Ureter (tissue), 1 donor: ENCODE measurements around a stretch of chr3.

- PRO-cap: no peak
Measured at GRCh38 chr3:107117979-107118683, 259.1 kb upstream of the CCDC54 start.

DNA sequence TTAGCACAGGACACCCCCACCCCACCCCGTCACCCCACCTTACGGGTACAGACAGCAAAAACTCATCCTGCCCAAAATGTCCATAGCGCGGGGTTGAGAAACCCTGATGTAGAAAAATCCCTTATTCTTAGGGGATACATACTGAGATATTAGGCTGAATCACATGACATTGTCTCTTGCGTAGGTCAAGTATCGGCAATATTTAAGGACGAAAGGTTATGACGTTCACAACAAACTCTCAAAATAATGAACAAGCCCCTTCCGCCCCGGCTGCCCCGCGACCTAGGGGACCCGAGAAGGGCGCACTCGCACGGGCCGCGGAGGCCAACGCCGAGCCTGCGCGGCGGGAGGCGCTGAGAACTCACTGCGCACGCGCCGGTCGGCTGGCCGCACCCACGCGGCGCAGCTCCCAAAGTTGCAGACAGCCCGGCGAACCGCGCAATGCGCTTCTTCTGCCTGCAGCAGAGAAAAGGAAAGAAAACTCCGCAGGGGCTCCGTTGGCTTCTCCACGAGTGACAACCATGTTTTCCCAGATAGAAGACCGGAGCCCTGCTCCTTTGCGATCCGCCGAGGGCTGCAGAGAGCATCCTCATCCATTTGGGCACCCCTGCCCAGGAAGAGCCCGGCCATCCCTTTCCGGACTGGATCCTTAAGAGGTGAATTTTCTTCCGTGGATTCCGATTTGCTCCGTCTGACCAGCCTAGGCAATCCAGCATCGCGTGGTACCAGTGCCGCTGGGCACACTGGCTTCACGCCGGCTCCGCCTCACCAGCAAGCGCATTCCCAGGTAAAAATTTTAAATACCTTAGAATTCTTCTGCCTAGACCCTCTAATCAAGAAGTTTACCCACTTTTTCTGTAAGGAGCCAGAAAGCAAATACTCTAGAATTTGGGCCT lies 136.7 kb upstream of the CCDC54 start:
- PRO-cap: bidirectional peak, plus-strand start at position 412 of the sequence, minus-strand start at position 329 of the sequence

DNA sequence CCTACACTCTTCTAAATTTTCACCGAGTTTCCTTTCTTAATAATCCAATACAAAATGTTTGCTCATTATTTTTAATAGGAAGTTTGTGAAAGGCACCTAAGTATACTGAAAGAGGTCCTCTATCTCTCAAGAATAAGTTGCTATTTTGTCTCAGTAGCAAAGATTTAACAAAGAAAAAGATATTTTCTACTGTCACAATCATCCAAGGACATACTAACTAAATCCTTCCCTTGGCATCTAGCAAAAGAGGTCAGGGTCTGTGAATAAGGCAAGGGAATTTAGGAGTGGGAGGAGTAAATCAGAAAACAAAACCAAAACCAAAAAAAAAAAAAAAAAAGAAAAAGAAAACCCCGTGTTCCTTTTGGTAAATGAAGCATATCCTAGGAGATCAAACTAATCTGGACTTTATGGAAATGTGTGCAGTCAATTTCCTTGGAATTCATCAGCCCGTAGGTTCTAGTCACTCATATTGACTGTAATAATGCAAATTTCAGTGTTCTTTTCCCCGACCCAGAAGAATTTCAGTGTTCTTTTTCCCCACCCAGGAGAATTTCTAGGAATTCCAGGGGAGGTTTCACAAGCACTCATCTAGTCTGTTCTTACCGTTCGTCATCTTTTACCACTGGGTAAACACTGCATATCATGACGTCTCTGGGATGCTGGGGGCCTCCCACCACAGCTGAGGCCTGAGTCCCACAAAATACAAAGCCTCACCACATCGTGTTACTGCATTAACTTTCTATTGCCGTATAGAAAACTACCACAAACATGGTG lies 113.9 kb upstream of the CCDC54 start:
- PRO-cap: no peak

DNA sequence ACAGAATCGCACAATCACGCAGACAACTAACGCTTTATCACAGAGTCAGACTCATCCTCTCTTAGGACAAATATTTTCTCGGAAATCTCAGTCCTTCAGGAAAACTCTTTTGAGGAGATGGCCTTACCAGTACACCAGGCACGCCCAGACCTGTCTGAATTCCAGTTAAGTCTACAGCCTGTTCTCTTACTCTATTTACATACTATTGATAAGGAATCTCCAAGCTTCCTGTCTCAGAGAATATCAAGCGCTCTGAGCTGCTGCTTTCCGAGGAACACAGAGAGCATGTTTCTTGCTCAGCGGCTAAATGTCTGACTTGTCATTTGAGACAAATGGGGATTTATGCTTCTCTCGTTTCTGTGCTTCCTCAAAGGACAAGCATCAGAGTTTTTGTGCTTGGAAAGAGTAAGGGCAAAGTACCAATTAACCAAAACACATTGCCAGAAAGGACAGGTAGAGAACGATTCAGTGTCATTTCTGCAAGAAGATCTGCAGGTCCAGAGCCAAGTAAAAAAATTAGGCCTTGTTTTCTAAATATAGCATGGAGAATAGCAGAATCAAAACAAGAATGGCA lies 112.3 kb upstream of the CCDC54 start:
- PRO-cap: no peak

GRCh38 chr3:107429770-107430285 lies 52.6 kb downstream of the CCDC54 start:
- PRO-cap: no peak

DNA sequence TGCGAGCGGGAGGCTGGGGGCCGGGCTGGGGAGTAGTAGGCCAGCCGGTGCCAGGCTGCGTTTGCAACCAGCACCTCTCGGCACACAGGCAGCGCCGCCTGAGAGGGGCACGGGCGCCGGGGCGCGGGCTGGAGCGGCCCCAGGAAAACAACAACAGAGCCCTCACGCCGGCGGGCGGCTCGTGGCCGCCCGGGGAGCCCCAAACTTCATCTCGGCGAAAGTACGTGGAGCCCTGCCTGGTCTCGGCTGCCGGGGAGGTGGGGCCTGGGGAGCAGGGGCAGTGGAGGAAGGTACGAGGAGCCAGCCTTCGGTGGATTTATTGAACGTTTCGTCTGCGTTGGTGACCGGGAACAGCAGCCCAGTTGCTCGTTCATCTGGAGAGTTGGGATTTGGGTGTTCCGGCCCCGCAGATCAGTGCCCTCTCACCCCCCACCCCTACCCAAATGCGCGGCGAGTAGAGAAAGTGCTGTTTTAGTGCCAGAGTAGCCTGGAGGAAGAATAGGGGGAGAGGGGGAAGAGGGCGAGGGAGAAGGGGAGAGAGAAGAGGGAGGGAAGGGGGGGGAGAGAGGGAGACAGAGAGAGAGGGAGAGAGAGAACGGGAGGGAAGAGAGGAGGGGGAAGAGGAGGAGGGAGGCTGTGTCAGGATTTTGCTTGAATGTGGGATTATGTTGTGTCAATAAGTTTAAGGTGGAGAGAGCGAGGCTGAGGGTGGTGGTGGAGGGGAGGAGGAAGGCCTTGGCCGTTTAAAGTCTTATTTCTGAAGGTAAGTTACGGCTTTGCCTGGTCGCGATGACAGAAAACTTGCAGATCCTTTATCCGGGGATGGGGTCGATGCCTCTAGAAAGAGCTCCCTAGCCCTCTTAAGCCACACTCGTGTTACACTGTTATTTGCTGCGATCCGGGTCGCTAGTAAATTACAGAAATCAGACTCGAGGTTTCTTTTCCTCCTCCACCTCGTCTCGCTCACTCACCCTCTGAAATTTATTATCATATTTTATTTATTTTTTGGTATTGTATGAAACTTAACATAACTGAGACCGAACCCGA lies 993 bp downstream of the BBX start:
- PRO-cap: unidirectional peak, minus-strand start at position 213 of the sequence; bidirectional peak, plus-strand start at position 605 of the sequence, minus-strand start at position 259 of the sequence

DNA sequence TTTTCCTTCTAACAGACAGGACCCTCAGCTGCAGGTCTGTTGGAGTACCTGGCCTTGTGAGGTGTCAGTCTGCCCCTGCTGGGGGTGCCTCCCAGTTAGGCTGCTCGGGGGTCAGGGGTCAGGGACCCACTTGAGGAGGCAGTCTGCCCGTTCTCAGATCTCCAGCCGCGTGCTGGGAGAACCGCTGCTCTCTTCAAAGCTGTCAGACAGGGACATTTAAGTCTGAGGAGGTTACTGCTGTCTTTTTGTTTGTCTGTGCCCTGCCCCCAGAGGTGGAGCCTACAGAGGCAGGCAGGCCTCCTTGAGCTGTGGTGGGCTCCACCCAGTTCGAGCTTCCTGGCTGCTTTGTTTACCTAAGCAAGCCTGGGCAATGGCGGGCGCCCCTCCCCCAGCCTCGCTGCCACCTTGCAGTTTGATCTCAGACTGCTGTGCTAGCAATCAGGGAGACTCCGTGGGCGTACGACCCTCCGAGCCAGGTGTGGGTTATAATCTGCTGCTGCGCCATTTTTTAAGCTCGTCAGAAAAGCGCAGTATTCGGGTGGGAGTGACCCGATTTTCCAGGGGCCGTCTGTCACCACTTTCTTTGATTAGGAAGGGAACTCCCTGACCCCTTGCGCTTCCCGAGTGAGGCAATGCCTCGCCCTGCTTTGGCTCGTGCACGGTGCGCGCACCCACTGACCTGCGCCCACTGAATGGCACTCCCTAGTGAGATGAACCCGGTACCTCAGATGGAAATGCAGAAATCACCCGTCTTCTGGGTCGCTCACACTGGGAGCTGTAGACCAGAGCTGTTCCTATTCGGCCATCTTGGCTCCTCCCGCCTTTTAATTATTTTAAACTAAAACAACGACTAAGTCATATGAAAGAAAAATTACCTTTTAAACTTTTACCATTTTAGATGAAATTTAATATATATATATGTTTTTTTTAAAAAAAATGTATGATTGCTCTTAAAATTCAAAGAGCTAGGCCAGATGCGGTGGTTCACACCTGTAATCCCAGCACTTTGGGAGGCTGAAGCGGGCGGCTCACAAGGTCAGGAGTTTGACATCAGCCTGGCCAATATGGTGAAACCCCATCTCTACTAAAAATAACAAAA lies 175.0 kb downstream of the BBX start:
- PRO-cap: no peak

DNA sequence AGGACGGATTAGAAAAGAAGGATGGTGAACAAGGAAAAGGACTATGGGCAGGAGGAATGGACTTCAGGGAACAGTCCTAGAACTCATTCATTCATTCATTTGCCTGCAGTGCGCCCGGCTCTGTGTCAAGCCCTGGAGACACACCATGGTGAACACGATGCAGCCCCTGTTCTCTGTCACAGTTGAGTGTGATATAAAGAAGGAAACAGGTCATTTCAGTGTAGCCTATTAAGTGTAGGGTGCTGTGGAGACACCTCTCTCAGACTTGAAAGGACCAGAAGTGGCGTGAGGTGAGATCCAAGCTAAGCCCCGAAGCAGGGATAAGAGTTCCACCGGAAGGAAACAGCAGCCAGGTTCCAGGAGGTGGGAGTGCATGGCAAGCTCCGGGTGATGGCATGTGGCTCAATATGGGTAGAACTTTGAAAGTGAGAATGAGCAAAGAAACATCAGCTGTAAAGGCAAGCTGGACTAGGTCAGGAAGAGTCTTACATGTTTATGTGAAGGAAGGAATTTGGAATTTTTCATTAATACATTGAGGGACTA lies 176.2 kb downstream of the BBX start:
- PRO-cap: no peak

DNA sequence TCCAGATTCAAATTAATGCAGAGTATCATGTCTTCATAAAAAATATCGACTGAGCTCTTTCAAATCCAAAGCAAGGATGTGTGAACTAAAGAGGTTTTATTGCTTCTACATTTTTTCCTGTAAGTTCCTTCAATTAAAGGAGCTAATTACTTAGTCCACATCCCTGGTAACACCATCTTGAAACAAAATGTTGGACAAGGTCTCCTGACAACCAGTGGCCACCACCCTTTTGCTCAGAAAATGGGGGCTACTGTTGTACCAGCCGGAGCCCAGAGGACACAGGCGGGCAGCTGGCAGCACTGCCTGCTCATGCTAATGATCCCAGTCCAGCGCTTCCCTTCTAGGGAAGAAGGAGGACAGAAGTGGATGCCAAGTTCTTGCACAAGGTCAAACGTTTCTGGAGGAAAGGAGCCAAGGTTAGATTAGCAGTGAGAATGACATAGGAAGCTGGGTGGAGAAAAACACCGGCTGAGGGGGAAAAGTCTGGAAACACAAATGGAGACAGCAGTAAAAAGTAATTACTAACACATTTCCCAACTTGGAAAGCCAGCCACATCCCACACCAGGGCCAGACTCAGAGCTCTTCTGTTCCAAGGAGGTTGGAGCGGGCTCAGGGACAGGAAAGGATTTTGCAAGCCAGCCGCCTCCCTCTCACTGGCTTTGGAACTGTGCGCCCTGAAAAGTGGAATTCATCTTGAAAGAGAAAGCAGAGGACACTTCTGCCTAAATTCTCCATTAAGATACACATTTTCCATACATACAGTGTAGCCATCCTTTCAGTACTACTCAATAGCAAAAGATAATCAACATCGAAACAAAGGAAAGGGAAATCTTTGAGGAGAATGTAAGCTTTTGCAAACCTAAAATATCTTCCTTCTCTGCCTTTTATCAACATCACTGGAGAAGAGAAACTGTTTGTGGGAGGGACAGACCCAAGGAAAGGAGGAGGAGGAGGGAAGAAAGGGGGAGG lies 133.8 kb downstream of the CD47 start:
- PRO-cap: no peak

- PRO-cap: no peak
Measured at GRCh38 chr3:108006975-108007360, 83.9 kb downstream of the CD47 start.

DNA sequence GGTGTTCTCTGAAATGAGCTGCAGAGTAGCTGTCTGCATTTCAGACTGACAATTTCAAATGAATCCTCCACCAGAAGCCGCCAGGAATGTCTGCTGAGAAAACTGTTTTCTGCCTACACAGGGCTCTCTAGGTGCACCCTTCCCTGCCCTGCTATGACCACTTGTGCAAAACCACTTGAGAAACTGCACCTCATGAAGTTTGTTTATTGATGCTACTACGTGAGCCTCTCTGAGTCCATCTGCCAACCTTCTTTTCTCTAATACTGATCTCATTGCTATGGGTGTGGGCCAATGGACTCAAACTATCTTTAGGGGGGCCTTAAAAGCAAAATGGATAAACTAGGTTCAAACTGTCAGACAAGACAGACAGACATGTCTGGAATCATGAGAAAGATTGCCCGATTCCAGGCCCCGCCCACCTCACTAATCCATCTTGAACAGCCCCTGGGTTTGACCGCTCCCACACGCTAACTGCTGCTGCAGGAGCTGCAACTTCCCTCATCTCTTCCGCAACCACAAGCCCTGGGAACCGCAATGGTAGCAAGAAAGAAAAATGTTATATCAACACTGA lies 9.0 kb upstream of the CD47 start:
- PRO-cap: no peak

GRCh38 chr3:108603724-108604129 lies 14.2 kb downstream of the DZIP3 start:
- PRO-cap: no peak

DNA sequence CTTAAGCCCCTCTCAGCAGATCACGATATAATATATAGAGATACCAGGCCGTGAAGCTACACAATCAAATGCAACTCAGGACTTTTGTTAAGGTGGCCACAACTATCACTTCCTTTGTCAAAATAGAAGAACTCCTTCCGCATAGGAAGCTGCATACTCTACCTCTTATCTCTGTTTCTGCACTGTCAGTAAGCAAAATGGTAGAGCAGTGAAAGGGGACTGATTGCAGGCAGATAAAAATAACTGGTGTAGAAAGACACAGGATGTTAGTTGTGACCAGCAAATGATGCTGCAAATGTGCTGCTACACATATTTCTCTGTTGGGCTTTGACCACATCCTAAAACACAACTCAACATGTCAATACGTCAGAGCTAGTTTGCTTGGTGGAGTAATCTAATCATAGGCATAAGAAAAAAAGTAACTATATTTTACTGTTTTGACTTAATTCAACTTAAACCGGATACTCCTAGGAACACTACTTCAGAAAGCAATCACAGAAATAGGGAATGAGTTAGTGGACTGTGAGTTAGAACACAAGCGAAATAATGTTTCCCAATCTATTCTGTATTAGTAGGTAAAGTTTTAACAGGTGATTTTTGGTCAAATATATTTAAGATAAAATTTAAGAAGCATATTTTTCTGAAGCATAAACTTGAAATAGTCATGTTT lies 16.2 kb upstream of the TRAT1 start:
- PRO-cap: no peak

DNA sequence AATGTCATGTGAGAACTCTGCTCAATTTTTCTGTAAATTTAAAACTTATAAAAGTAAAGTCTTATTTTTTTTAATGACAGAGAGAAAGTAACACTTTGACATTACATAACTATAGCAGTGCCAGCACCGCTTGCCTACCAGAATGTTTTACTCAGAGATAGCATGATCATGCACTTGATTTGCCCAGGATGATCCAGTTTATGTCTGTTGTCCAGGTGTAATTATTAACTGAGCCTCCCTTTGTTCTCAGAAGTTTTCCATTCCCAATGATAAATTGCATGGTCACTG lies 24.8 kb downstream of the C3orf85 start:
- PRO-cap: no peak

GRCh38 chr3:110344989-110345509 lies 726.6 kb upstream of the NECTIN3 start:
- PRO-cap: no peak

GRCh38 chr3:110888350-110889590 lies 182.8 kb upstream of the NECTIN3 start:
- PRO-cap: no peak

DNA sequence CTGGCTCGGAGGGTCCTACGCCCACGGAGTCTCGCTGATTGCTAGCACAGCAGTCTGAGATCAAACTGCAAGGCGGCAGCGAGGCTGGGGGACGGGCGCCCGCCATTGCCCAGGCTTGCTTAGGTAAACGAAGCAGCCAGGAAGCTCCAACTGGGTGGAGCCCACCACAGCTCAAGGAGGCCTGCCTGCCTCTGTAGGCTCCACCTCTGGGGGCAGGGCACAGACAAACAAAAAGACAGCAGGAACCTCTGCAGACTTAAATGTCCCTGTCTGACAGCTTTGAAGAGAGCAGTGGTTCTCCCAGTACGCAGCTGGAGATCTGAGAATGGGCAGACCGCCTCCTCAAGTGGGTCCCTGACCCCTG lies 52.6 kb upstream of the NECTIN3 start:
- PRO-cap: no peak

GRCh38 chr3:111590329-111590528 lies 4.9 kb downstream of the ZBED2 start:
- PRO-cap: no peak

GRCh38 chr3:111616138-111616496 lies 21.0 kb upstream of the ZBED2 start:
- PRO-cap: no peak

- PRO-cap: no peak
Measured at GRCh38 chr3:111676186-111676765, 1.8 kb downstream of the PLCXD2 start.